UCH-1 (cell line): Measurements from ENCODE around the gene CRIP1.

DNA sequence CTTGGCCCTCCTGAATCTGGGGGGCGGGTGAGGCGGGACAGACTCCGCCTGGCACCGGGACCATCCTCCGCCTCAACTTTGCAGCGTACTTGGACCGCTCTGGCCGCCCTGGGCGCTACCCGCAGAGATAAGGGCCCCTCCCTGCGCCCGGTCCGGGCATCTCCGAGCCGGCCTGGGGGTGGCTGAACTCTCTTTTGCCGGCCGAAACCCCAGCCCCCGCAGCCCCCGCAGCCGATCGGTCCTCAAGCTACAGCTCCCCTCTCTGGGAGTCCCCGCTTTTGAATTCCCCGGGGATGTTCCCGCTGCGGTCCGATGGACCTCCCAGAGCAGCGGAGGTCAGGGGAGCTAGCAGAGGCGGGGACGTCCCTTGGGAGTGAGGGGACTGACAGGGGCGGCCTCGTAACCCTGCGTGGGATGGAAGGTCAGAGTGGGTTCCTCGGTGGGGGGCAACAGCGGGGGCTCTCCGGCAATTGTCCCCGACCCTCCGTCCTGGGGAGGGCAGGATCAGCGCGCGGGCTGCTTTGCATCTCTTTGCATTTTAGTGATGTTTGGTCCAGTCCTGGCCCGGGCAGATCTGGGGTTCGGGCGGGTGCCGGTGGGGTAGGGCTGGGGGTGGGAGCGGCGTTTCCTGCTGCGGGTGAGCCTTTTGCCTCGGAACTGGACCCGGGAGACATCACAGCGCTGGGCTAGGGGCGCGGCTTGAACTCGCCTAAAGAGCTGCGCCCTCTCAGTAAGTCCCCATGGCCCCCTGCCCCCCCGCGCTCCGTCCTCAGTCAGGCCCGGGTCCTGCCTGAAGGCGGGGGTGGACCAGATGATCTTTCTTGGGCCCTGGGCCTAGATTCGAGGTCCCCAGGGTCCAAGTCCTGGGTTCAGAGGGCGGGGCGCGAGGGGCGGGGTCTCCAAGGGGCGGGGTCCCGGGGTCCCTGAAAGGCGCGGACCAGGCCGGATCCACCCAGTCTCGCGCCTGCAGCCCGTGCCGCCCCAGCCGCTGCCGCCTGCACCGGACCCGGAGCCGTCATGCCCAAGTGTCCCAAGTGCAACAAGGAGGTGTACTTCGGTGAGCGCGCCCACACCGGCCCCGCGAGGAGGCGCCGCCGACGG is at the start of gene CRIP1:
TSS of gene CRIP1 (plus strand) at position 644 of the 1,101 bp plus-strand sequence.
- RRBS: 76% methylated on average over 38 of the region's 88 CpGs

GRCh38 chr14:105488254-105488814 is 1.6 kb downstream of the CRIP1 start:
- RRBS: no CpG with 5 or more reads among the region's 15 CpGs

GRCh38 chr14:105586075-105586749 is 59.8 kb downstream of the TMEM121 start:
- RRBS: no CpG with 5 or more reads among the region's 13 CpGs

DNA sequence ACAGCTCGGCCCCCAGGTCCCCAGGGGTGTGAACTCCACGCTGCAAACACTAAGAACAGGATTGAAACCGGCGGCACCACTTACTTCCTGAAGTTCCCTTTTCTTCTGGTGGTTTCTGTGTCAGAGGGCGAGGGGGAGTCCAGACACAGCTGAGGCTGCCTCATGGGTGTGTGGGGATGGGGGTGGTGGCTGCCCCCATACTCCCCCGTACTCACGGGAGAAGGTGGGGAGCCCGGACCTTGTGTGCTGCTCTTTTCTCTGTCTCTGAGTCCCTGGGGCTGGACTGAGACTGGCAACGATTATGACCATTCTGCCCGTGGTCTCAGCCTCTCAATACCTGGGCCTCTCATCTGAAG is 249.2 kb downstream of the TMEM121 start:
- RRBS: no CpG with 5 or more reads among the region's 10 CpGs

DNA sequence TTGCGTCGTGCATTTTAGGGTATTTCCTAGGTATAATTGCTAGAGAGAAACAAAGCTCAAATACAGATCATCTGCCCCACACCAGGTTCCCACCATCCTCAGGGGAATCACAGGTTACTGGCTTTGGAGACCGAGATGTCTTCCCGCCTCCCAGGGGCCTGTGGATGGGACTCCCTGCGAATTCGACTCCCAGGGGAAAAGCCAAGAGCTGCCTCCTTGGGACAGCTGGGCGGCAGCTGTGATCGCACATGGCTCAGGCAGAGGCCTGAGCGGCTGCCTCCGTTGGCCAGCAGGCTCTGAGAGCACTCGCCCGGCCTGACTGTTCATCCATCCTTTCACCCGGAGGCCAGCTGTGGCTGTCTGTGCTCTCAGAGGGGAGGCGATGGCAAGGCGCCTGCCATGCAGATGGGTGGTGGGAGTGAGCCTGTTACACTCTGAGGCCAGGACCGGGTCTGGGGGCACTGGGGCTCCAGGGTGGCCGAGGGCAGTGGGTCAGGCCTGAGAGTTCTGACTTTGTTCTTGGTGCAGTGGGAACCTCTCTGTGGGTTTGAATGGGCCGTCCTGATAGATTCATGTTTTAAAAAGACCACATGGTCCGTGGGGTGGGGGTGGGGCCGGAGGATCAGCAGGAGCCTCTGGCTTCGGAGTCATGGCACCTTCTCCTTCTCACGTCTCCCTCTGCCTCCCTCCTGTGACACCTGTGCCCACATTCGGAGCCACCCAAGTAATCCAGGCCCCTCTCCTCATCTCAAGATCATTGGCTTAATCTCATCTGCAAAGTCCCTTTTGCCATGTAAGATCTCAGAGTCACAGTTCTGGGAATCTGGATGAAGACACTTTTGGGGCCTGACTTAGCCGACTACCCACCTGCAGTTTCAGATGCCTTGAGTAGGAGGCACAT is 292.4 kb downstream of the TMEM121 start:
- RRBS: 10% methylated on average over 2 of the region's 24 CpGs

DNA sequence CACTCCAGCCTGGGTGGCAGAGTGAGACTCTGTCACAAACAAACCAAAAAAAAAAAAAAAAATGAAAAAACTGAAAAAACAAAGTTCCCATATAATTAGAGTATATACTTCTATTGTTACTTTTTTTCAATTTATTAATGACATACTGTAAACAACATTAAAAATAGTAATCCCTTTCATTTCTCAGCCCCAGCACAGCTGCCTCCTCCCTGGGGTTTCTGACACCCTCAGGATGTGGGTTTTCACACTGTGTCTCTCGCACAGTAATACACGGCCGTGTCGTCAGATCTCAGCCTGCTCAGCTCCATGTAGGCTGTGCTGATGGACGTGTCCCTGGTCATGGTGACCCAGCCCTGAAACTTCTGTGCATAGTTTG is 459.9 kb downstream of the TMEM121 start:
- RRBS: no CpG with 5 or more reads among the region's 5 CpGs

- RRBS: no CpG with 5 or more reads among the region's 5 CpGs
These were observed 647.7 kb downstream of the TMEM121 start for GRCh38 chr14:106174063-106174519.

- RRBS: no CpG with 5 or more reads among the region's 2 CpGs
These were observed 1011.8 kb downstream of the TMEM121 start for GRCh38 chr14:106538250-106538516.

DNA sequence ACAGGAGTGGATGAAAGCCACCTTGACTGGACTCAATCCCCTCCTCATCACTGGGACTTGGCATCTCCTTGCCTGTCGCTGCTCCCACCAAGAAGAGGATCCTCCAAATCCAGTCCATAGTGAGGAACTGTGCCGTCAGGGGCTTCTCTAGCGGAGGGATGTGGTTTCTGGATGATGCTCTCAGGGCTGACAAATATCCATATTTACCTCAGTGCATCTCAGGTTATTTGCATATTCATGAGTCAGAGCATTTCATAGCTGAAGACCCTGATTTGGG is 1096.2 kb downstream of the TMEM121 start:
- RRBS: no CpG with 5 or more reads among the region's 3 CpGs

- RRBS: no CpG with 5 or more reads among the region's 5 CpGs
These were observed 1276.6 kb downstream of the TMEM121 start for GRCh38 chr14:106803042-106803402.